Ascending aorta (tissue), 1 donor: ENCODE results near the genes PPP1R9B and MRPL27.

- PRO-cap, result no peak
Observed at GRCh38 chr17:50094106-50094612, 992 bp upstream of the PDK2 start.

DNA sequence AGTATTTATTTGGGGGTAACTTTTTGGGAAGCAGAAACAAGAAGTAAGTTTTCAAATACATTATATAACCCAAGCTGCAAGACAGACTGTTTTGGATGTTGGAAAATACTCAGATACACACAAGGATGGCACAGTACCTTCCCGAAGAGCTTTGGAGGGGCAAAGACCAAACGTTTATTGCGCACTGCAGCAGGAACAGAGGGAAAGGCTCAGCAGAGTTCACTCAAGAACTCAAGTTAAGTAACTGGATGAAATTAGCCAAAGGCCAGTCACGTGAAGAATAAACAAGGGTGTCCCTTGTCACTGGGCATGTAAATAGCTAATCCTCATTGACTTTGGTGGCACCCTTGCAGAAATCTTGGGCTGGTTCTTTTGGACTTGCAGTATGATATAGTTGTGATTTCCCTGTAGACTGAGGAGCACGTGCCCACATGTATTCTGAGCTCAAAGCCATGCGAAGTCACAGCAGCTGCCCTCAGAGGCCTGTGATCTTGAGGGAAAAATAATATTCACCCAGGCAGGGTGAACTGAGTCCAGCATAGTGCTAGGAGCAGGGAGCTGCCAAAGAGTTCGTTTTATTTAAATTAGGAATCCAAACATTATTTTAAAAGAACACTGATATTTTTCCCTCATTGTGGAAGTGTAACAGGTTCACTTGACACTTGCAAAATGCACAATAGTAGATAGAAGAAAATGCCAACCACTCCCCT is 2.9 kb downstream of the PDK2 start:
- PRO-cap, result no peak

GRCh38 chr17:50143274-50144213 is 6.9 kb downstream of the PPP1R9B start:
- PRO-cap, result no peak

DNA sequence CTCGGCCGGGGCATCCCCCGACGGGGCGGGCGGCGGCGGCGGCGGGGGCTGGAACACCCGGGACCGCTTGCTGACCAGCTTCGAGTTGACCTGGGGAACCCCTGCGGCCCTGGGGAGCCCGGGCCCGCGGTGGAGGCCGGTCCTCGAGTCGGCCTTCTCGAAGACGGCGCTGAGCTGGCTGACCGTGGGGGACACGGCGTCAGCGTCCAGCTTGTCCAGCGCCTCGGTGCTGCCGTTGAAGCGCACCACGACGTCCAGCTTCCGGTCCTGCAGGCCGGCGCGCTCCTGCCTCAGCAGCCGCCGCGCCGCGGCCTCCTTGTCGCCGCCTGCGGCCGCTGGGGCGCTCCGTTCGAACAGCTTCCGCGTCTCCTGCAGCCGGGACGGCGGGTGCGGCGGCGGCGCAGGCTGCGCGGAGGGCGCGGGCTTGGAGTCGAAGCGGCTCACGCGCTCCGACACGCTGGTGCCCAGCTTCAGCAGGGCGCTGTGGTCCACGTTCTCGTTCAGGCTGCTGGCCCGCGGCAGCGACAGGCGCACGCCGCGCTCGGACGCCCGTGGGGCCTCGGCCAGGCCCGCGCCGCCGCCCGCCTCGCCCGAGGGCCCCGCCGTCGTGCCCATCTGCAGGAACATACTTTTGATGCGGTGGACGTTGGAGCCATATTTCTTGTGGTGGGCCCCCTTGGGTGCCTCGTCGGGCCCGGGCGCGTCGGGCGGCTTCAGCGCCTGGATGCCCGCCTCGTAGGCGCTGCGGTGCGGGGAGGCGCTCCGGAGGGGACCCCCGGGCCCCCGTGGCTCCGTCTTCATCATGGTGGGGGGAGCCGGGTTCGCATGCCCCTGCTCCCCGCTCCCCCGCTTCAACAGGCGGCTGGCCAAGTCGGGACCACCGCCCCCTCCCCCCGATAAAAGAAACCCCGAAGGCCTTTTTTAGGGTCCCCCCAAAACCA is 497 bp downstream of the PPP1R9B start:
- PRO-cap, result no peak

- PRO-cap, result bidirectional peak, plus-strand start at chr17:50151240, minus-strand start at chr17:50151127
Observed at GRCh38 chr17:50150651-50151347, at the start of gene PPP1R9B. TSS of gene PPP1R9B (minus strand) at chr17:50150677.

DNA sequence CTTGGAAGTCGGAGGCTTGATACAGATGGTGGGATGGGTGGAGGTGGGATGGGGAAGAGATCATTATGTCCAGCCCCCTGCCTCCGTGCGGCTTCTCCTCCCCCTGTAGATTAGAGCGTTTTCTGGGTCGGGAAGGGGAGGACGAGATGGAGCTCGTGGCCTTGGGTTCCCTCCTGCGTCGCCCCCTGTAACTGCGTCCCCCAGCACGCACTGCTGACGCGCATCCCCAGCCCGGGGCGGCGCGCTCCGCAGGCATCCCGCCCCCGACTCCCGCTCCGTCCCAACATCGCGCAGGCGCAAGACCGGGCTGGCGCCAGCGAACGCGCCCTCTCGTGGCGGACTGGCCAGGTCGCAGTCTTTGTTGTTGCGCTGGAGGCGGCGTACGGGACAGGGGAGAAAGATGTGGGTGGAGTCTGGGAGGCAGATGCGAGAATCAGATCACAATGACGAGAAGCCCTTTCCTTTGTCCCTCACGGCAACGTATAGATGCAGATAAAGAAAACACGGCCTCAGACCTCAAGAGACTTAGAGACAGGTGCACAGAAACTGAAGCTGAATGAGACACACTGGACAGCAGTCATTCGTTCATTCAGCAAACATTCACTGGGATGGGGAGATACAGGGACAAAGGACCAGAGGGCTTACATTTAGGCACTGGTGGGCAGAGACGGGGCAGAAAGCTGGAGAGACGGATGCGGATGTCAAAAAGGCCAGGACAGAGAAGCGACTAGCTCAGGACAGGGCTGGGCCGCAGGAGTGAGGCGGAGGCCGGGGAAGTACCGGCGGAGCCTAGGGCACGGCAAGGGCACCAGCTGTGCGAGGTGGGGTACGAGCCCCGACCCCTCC is 4.3 kb upstream of the SGCA start:
- PRO-cap, result bidirectional peak, plus-strand start at position 361 of the sequence, minus-strand start at position 269 of the sequence

DNA sequence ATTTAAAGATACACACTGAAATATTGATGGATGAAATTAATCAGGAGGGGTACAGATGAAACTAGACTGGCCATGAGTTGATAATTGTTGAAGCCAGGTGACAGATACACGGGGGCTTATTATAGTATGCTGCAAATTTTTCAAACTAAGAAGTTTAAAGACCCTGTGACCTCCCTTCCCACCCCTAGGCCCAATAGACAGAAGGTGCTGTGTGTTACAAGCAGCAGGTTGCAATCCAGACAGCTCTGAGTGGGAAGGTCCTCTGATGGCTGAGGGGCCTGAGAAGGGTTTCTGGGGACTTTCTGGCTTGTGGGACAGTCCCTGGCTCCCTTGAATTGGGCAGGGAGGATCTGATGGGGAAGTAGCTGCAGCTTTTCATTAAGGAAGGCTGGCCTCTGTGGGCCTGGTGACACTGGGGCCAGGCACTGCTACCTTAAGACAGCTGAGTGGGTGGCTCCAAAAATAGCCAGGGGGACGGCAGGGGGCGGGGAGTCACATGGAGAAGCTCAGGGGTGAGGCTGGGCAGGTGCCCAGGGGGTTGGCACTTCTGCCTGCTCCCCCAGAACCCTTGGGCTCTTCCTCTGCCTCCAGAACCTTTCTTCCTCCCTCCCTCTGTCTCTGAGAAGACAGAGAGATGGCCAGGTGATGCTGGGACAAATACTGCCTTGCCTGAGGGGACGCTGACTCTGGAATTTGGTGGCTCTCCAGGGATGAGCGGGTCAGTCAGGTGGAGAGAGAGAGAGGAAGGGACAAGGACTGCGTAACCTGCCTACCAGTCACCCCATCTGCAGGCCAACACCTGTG is 2.0 kb upstream of the SGCA start:
- PRO-cap, result no peak

DNA sequence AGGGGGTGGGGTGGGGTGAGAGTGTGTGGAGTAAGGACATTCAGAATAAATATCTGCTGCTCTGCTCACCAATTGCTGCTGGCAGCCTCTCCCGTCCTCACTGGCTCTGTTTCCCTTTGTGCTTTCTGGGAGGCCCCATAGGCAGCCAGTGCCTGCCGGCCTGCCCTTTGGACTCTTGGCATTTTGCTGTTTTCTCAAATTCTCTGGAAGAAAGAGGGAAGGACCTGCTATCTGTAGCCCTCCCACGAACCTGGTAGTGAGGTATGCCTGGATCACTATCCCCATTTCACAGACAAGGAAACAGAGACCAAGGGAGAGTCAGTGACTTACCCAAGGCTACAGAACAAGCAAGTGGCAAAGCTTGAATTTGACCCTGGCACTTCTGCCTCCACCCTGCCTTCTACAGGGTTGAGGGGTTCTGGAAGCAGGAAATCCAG is 10.0 kb downstream of the SGCA start:
- PRO-cap, result no peak

DNA sequence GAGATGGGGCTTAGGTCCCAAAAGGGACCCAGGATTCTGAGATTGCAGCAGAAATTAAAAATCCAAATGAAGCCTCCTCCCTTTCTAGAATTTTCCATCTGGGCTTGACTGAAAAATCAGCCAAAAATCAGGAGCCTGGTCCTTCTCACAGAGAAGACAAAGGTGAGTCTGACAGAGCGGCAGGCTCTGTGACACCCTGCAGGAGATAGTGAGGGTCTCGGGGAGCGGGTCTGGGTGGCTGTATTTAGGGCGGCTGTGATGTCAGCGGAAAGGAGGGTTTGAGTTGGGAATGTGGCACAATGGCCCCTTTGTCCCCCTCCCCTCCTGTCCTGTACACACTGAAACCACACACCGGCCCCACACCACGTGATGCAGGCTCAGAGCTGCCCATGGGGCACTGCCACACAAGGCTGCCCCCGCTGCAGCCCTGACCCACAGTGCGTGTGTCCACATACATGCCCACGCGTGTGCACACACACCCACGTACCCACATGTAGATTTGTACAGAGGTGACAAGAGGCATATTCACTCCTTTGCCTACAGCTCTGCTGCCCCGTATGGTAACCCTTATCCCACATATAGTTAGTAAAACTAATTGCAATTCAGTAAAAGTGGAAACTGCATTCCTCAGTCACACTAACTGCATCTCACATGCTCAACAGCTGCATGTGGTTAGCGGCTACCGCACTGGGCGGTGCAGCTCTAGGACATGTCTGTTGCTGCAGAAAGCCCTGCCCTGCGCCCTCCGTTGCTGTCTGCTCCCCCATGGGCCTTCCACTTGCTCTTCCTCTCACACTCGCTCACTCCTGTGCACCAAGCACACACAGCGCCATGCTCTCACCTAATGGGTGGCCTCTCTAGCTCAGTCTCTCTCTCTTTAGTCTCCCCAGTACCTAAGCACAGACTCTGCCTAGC is 15.4 kb downstream of the SGCA start:
- PRO-cap, result no peak

DNA sequence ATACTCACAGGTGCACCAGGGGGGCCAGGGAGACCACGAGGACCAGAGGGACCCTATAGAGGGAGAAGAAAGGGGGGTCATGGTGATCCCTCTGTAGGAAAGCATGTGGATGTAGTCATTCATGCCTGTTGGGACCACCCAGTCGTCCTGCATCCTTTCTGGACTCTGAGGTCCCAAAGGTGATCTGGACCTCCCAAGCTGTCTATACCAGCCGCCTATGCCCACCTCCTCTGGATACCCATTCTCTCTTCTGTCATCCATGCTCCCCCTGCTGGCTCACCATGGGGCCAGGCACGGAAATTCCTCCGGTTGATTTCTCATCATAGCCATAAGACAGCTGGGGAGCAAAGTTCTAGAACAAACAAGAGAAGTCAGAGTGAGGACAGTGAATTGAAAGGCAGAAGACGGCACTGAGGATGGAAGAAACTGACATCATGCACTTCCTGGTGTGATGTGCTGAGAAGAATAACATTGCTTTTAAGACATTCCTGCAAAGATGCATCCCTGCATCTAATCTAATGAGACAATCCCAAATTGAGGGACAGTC is 3.2 kb downstream of the COL1A1 start:
- PRO-cap, result no peak

- PRO-cap, result bidirectional peak, plus-strand start at chr17:50209765, minus-strand start at chr17:50209579
Observed at GRCh38 chr17:50209291-50210113, 8.1 kb upstream of the COL1A1 start.

DNA sequence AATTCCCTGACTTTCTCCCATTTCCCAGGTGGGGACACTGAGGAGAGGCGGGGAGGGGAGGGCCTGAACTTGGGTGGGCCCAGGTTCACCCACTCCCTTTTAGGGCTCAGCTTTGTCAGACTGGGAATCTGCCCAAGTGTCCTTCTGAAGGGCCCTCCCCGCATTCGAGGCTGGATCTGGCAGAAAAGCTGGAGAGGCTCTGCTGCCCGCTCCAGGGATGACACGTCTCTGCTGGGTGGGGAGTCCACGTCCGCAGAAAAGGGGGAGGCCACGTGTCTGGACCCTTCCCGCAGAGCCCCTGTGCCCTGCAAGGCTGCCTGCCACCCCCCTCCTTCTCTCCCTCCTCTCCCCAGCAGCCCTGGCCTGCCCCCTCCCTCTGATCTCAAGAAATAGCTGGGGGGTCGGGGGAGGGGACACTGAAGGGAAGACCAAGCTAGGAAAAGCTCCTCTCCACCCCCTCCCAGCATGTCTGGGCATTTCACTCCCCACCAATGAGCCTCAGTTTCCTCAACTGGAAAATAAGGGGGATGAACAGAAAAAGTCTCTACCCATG is 9.4 kb upstream of the COL1A1 start:
- PRO-cap, result unidirectional peak, minus-strand start at position 230 of the sequence

GRCh38 chr17:50266604-50267022 is 7.7 kb upstream of the TMEM92 start:
- PRO-cap, result no peak

DNA sequence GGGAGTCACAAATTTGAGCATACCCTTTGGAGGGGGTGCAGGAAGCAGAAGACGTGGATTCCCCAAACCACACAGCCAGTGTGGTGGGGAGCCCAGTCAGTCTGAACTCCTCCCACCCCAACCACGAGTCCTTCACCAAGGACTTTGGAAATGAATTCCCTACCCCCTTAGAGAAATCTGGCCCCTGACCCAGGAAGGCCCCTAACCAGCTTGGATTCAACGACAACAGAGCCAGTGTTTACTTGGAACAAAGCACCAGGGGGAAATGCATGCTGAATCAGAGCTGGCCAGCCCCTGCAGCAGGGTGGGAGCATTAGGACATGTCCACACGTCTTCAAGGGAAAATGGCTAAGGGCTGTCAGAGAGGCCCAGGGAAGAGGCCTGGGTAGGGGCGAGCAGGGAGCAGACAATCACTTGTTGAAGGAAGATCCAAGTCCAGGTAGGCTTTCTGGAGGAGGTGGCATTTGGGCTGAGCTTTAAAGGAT is 5.4 kb upstream of the TMEM92 start:
- PRO-cap, result no peak

DNA sequence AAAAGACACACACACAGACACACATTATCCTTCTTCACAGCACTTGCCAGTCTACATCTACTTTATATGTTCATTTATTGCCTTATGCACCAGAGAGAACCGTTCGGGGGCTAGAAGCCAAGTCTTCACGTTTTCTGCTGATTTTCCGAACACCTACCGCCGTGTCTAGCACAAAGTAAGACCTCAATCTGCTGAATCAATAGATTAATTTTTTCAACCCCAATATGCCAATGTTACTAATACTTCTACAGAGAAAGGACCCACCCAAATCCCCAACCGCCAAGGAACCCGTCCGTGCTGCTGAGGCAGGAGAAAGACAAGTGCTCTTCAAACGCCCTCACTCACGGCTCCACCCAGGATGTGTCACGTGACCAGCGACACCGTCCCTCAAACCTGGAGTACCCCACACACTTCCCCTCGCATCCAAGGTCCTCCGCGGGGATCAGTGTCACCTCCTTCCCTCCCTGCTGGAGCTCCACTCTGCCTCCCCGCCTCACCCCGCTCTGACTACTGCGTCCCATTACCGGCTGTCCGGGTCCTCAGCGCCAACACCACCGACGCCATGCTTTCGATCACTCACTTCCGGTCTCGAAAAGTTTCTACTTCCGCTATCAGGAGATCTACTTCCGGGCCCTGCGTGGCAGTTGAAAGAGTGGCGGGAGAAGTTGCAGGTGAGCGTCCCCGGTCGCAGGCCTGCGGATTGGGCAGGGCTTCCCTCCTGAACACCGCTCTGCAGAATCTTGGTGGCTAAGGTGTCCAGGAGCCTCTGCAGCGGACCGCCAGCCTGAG is at the start of gene MRPL27:
Gene MRPL27 (minus strand): TSS at position 578 of the 789 bp plus-strand sequence.
- PRO-cap, result no peak

DNA sequence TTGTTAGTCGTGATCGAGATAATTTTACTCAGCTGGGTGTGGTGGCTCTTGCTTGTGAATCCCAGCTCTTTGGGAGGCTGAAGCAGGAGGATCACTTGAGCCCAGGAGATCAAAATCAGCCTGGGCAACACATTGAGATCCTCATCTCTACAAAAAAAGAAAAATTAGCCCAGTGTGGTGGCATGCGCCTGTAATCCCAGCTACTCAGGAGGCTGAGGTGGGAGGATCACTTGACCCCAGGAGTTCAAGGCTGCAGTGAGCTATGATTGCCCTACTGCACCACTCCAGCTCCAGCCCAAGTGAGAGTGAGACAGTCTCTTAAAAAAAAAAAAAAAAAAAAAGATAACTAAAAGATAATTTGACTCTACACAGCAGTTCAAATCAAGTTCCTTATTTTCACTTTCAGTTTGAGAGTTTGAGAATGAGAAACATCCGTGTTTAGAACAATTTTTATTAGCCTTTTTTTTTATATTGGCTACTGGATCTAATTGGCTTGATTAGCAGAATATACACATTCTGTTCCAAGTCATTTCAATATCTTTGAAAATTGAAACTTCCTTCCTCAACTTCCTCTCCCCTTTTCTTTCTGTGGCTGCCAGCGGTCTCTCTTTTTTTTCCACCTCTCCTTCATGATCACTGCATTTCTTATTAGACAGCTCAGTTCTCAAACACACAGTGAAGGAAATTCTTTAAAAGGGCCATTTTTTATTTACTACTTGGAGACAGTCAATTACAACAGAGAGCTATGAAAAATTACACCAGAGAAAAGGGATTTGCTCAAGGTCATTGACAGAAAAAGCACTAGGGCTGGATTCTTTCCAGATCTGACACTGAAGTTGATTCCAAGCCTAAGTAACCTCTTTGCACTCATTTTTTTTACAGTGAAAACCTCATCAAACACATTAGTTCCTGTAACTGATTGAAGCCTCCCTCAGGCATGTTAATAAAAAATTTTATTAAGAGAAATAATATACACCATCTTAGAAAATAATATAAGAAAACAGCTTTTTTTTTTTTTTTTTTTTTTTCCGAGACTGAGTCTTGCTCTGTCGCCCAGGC is 4.5 kb upstream of the ACSF2 start:
- PRO-cap, result no peak

GRCh38 chr17:50440235-50440890 is 14.3 kb downstream of the ACSF2 start:
- PRO-cap, result no peak

- PRO-cap, result no peak
Observed at GRCh38 chr17:50547564-50548290, 753 bp downstream of the SPATA20 start.

DNA sequence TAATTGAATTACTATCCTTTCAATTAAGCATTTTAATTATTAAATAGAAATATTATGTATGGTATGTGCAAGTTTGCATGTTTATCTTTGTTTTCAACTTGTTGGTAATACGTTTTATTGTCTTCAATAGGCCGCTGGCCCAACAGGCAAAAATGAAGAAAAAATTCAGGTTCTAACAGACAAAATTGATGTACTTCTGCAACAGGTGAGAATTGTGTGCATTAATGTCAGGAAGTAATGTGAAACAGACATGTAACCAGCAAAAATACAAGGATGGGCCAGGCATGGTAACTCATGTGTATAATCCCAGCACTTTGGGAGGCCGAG is 22.1 kb downstream of the LUC7L3 start:
- PRO-cap, result no peak

GRCh38 chr17:50831460-50831963 is 3.9 kb upstream of the WFIKKN2 start:
- PRO-cap, result no peak